ENCODE data around the genes HDAC4 and AQP12B.

- PRO-cap, 7 experiments, result peak in 2 of 7 experiments; most common plus-strand start chr2:239295463 (in 2)
Observed at GRCh38 chr2:239295368-239295690, 105.5 kb downstream of the HDAC4 start.

- PRO-cap, 7 experiments, result no peak in any of the 7 experiments
Observed at GRCh38 chr2:239307851-239308460, 92.9 kb downstream of the HDAC4 start.

DNA sequence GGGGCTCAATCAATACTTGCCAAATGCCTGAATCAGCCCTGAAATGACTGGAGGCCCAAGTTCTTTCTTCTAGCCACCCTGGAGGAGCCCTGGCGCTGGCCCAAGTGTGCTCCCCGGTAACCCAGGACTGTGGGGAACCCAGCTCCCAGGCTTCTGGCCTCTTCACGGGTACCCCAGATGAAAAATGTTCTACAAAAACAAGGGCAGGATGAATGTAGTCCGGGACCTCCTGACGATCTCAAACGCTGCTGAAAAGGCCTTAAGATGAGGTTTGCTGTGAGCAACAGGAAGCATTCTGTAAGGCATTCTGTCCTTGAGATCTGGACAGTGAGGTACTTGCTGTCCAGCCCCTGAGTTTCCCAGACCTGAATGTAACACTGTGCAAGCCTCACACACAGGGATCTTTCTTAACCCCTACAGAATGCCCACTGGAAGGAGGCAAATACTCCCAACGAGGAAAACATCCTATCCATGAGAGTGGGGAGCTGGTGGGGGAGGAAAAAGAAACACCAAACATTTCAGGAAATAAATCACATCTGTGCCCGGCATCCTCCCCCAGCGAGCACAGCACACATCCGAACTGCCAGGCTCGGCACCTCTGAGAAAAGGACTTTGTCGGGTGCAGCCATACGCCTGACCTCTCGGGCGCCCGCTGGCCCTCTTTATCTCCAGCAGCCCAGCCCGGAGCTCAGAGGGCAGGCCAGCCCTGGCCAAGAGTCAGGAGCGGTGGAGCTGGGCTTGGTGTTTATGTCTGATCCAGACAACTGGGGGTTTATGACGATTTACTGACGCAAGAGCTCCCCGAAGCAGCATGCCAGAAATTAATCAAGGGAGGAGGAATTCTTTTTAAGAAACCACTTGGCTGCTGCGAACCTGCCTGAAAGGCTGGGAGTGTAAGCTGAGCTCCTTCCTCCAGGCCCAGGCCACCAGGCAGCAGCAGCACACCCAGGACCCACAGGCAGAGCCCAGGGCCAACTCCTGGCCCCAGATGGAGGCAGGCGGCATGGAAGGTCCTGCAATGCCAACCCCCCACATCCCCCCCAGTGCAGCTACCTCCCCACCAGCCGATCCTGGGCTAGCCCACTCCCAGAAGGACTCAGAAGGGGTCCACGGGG lies 72.4 kb downstream of the HDAC4 start:
- PRO-cap, 7 experiments, result no peak in any of the 7 experiments

- PRO-cap, 7 experiments, result peak in 1 of 7 experiments; most common minus-strand start chr2:239392017 (in 1)
Observed at GRCh38 chr2:239391840-239392075, 9.1 kb downstream of the HDAC4 start.

- PRO-cap, 7 experiments, result peak in 7 of 7 experiments; most common plus-strand start chr2:239401403 (in 7); most common minus-strand start chr2:239400968 (in 7)
Observed at GRCh38 chr2:239400706-239401487, at the start of gene HDAC4. HDAC4 (minus strand) TSS chr2:239401020.

DNA sequence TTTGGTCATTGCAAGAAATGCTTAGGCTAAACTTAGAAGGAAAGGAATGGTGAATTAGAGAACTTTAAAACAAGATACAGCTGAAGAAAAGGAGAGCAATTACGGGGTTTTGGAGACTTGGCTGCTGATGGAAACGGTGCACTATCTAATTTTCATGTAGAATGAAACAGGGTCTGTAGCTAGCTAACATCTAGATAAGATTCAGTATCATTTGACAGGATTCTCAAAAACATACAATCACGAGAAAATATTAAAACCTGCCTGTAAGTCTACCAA lies 1.5 kb upstream of the HDAC4 start:
- PRO-cap, 7 experiments, result no peak in any of the 7 experiments

- PRO-cap, 7 experiments, result no peak in any of the 7 experiments
Observed at GRCh38 chr2:239409986-239410427, 9.2 kb upstream of the HDAC4 start.

GRCh38 chr2:239997958-239998417 lies 27.2 kb downstream of the NDUFA10 start:
- PRO-cap, 7 experiments, result no peak in any of the 7 experiments

DNA sequence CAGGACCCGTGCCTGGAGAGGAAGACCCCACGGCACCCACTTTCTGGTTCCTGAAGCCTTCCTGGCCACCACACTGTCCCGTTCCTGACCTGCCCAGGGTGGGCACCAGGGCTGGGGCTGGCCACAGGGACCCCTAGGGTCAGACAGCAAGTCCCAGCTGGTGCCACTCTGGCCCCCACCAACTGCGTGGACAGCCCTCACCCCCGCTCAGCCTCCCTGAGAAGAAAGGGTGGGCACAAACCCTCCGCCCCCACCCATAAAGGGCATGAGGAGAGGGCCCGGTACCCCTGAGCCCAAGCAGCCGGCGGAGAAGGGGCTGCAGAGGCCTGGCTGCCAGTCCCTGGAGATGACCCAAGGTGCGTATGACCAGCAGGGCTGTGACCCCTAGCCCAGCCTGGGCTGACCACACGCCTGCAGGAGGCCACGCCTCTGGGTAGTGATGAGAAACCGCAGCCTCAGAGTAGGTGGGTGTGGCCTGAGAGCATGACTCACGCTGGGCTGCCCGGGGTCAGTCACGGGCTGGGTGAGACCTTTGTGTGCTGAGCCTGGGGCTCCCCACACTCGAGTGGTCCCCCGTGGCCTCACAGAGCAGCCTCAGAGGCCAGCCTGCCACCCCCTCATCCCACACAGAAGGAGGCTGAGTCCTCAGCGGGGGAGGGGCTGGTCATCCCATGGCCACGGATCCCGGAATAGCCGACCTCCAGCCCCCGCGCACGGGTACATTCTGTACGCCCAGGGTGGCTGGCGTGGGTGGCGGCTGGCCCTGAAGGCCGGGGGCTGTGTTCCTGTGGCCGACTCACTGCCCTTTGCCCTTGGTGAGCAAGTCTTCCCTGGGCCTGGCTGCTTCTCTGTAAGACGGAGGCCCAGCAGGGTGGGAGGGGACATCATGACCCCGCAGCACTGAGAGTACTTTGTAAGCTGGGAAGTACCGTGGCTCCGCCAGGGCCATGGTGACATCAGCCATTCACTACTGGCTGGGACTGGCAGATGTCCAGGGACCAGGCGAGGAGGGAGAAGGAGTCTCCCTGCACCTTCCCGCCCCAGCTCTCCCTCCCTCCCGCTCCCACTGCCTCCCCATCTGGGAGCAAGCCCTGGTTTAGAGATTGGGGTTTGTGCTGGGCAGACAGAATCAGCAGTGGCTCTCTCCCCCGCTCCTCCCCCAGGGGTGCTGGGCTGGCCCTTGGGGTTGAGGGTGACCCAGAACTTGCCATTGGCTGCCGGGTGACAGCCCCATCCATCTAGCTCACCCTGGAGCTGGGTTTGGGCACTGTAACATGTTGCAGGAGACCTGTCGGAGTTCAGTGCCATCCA lies 110.8 kb upstream of the OTOS start:
- PRO-cap, 7 experiments, result no peak in any of the 7 experiments

GRCh38 chr2:240438657-240439199 lies 3.3 kb downstream of the GPC1 start:
- PRO-cap, 7 experiments, result no peak in any of the 7 experiments

DNA sequence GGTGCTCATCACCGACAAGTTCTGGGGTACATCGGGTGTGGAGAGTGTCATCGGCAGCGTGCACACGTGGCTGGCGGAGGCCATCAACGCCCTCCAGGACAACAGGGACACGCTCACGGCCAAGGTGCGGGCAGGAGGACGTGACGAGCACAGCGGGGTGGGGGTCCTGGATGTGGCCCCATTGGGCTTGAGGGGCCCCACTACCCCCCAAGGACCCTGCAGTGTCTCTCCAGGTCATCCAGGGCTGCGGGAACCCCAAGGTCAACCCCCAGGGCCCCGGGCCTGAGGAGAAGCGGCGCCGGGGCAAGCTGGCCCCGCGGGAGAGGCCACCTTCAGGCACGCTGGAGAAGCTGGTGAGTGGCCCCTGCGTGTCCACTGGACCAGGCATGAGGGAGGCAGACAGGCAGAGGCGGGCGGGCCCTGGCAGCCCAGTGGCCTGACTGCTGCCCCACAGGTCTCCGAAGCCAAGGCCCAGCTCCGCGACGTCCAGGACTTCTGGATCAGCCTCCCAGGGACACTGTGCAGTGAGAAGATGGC lies 29.2 kb downstream of the GPC1 start:
- PRO-cap, 7 experiments, result no peak in any of the 7 experiments

GRCh38 chr2:240556313-240557187 lies 1.2 kb downstream of the ANKMY1 start:
- PRO-cap, 7 experiments, result no peak in any of the 7 experiments

DNA sequence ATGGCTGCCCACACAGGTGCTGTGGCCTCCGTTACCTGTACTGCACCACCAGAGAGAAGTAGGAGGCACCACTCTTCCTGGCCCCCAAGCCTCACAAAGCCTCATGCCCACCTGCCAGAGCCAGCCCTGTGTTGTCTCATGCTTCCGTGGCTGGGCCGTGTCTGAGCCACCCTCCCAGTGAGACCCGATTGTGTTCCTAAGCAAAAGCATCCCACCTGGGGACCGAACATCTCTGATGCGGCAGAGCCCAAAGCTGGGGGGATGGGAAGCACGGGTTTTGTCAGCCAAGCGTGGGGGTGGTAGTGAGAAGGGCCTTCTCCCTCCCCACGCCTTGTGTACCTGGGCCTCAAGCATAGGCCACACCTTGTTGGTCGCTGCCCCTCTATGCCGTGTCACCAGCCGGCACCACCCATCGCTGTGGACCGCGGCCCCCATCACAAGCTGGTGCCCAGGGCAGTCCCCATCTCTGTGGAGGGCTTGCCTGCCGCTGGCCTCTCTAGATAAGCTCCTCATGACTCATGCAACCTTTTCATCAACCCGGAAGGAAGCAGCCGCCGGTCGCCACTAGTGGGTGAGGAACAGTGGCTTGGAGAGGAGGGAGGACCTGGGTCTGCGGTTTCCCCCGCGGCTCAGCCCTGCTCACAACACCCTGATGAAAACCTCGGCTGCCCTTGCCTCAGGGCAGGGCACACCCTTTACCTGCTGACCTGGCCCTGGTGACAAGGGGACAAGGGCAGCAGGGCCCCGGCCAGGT lies 2.7 kb upstream of the RNPEPL1 start:
- PRO-cap, 7 experiments, result peak in 7 of 7 experiments; most common plus-strand start position 642 of the sequence (in 7); most common minus-strand start position 470 of the sequence (in 5)

DNA sequence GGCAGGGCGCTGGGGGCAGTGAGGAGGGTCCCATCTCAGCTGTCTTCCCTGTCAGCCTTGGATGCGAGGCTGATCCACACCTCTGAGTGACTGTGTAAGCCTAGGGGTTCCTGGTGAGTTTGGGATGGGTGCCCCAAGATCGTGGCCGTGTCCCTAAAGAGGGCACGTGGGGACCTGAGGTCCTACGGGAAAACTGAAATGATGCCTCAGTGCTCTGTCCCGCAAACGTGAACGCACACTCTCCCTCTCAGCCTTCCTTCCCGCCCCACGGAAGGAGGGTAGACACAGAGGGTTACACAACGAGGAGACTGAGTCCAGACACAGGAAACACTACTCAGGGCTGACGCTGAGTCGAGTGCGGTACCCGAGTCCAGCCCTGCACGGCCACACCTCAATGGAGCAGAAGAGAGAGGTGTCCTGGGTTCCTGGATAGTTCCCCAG lies 1.2 kb upstream of the RNPEPL1 start:
- PRO-cap, 7 experiments, result peak in 2 of 7 experiments; most common plus-strand start position 389 of the sequence (in 1); most common minus-strand start position 267 of the sequence (in 2)

GRCh38 chr2:240569765-240570183 lies 1.5 kb downstream of the RNPEPL1 start:
- PRO-cap, 7 experiments, result no peak in any of the 7 experiments

DNA sequence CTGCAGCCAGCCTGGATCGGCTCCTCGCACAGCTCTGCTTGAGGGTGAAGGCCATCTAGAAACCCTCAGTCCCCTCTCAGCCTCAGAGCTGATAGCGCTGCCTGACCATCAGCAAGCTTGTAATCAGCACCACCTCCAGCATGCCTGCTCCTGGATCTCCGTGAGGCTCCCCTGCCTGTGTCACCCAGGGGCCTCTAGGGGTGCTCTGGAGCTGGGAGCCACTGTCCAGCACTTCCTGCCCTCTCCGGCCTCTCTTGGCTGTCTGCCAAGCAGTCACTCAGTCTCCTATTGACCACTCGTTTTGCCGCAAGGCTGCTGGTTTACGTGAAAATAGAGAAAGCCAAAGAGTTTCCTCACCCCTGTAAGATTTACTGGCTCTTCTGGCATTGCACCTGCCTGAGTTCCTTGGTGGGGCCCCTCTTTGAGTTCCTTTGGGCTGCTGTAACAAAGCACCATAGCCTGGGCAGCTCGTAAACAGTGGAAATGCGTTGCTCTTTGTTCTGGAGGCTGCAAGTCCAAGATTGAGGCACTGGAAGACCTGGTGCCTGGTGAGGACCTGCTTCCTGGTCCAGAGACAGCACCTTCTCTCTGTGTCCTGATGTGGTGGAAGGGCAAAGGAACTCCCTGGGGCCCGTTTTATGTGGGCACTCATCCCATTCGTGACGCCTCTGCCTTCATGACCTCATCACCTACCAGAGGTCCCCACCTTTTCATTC lies 17.9 kb downstream of the CAPN10 start:
- PRO-cap, 7 experiments, result no peak in any of the 7 experiments

DNA sequence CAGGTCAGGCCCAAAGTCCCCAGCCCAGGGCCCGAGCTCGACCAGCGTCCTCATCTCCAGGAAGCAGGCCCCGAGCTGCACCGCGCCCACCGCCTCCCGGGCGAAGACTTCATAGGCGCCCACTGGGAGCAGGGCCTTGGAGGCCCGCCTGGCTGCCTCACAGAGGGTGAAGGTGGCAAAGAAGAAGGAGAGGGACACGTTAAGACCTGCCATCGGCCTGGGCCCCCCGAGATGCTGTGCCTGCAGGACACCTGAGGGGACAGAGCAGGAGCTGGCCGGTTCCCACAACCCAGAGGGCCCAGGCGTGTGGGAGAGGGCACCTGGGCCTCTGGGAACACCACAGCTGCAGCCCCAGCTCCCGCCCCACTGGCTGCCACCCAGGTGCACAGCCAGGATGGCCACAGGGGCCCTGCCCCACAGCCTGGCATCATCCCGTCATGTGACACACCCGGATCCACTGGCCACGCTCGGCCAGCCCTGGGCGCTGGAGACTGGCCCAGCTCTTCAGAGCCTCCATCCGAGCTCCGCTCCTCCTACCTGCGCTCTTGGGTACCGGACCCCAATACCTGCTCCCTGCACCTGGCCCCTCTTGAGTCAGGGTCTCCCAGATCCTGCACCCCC lies at the start of gene AQP12B:
TSS of gene AQP12B (minus strand) at position 261 of the 621 bp plus-strand sequence.
- PRO-cap, 7 experiments, result no peak in any of the 7 experiments

DNA sequence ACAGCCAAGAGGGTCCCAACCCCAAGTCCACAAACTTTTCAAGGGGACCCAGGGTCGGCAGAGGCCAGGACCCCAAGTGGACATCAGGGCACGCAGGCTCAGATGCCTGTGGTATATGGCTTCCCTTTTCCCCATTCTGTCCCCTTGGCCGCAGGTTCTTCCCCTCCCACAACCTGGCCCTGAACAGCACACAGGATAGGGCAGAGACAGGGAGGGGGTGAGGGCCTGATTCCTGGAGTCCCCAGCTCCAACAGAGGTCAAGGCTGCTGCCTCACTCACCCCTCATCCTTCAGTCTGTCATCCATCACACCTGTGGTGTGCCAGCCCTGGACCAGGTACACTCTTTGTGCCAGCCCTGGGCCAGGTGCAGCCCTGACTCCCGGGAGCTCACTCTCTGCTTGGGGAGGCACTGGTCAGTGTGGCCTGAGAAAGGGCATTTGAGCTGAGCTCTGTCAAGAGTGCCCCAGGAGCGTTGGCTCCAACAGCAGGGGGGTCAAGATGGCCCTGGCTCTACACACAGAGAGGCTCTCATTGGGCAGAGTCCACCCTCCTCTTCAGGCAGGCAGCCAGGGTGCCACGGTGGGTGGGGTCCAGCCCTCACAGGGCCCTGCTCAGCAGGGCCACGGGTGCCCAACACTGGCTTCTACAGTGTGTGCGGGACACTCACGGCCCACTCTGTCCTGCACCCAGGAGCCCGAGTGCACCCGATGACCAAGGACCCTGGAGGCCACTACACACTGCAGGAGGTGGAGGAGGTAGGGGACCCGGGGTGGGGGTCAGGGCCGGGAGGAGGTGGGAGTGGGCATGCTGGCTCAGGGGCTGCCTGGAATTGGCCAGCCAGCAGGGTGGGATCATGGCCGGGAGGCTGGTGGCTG lies 1.6 kb downstream of the AGXT start:
- PRO-cap, 7 experiments, result no peak in any of the 7 experiments

DNA sequence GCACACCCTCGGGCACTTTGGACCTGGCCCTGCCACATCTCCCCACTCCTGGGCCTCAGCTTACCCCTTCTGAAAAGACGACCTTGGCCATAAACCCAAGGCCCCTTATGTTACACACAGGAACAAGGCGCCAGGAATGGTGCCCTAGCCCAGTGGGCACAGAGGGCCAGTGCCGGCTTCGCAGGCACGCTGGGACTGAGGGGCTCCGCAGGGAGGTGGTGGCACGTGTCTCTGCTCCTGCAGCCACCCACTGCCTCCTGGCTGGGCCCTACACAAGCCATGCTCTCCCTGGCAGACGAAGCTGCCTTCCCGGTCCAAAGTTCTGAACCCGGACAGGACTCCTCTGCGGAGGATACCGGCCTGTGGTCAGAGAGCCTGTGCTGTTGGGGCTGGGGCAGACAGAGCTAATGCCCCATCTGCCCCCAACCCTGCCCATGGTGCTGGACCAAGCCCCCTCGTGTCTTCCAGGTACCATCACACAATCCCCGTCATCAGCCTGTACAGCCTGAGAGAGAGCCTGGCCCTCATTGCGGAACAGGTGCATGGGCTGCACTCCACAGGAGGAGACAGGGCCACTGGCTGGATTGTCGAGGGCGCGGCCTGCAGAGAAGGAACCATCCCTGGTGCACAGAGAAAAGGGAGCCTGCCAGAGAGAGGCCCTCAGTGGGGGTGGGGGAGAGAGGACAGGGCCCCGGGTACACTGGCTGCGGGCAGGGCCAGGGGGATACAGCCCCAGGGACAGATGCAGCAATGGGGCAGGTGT lies 7.0 kb downstream of the AGXT start:
- PRO-cap, 7 experiments, result no peak in any of the 7 experiments

GRCh38 chr2:240962134-240963100 lies 36.0 kb upstream of the SNED1 start:
- PRO-cap, 7 experiments, result no peak in any of the 7 experiments